PC-3 (cell line): ENCODE measurements around a stretch of chr18.

- RAMPAGE, long total RNA: no peak
These were observed 59.4 kb downstream of the LDLRAD4 start for GRCh38 chr18:13277896-13278412.

- RAMPAGE, long total RNA: no peak
These were observed 119.8 kb downstream of the LDLRAD4 start for GRCh38 chr18:13338208-13338859.

- RAMPAGE, long total RNA: no peak
These were observed 230.5 kb downstream of the FAM210A start for GRCh38 chr18:13495709-13496399.

DNA sequence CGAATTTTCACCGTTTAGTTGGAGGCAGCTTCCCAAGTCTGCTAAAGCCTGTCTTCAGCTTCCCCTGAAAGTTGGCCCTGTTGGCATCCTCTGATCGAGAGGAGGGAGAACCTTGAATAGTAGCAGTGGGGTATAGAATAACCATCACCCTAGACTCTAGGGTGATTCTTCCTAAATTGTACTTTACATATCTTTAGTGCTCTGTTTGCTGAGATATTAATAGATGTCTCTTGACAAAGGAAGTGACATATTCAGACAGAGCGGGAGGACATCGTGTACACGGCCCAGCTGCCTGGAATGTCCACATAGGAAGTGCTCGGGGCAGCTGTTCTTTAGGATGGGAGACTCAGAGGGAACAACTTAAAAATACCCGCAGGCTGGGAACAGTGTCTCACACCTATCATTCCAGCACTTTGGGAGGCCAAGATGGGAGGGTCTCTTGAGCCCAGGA is 206.1 kb downstream of the FAM210A start:
- RAMPAGE, long total RNA: no peak

DNA sequence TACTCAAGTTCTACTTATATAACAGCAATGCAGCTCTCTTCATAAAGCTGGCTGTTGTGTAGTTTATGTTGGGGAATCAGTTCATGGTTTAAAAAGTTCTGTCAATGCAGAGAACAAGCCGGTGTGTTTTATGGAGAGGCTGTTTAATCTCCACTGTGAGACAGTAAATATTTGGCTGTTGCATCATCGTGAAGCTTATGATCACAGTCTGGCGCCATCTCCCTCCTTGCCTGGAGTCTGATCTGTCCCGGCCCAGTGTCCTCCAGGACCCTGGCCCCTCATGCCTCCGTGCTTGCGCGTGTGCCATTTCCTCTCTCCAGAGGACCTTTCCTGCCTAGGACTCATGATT is 184.3 kb downstream of the FAM210A start:
- RAMPAGE, long total RNA: no peak

DNA sequence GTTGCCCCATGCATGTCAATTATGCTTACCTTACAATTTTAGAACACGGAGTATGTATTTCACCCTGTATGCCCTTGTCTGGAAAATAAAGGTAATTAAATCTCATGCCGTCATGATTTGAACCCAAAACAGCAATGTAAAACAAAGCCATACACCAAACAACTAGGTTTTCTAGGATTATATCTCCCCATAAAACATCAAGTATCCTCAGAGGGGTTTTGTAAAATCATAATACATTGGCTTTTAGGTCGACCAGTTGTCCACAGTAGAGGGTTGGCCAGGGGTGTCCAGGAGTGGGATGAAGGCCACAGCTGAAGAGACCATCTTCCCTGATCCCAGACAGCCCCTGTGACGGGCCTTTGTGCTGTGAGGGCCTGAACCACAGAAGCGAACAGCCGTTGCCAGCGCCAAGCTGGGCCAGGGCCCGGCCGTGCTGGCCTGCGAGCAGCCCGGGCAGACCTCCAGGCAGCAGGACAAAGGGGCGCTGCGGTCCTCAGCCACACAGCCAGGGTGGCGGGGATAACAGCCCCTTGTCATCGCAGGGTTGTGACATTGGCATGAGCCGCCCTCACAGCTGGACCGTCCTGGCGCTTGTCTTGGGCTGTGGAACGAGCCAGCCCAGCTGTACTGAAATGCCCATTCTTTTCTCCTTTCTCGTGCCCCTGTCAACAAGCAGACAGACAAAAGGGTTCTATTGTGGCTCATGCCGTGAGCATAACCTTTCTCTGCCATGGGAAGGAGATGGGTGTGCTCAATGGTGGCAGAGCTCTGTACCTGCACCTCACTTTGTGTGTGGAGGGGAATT is 161.2 kb downstream of the FAM210A start:
- RAMPAGE, long total RNA: no peak

GRCh38 chr18:13726815-13727606 is 538 bp downstream of the RNMT start:
- RAMPAGE, long total RNA: no peak

GRCh38 chr18:14043155-14043441 is 89.1 kb downstream of the ZNF519 start:
- RAMPAGE, long total RNA: no peak

GRCh38 chr18:14458505-14458974 is 84.9 kb downstream of the POTEC start:
- RAMPAGE, long total RNA: no peak

- RAMPAGE, long total RNA: no peak
These were observed 134.6 kb downstream of the ROCK1 start for GRCh38 chr18:20976881-20977589.

DNA sequence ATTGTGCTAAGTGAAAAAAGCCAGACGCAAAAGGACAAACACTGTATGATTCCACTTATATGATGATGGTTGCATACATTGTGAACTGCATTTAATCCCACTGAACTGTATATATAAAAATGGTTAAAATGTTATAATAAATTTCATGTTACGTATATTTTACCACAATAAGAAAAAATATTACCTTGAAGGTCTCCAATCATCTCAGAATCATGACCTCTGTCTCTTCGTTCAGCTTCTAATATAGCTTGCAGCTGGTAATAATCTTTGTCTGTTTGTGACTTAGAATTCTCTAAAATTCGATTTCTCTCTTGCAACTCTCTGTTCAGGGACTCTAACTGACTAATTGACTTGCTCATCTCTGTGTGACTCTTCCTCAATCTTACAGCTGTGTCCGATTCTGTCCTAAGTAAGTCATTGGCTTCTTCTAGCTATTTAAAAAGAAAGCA is 105.4 kb downstream of the ROCK1 start:
- RAMPAGE, long total RNA: no peak

GRCh38 chr18:21163941-21164418 is 52.4 kb upstream of the ROCK1 start:
- RAMPAGE, long total RNA: no peak

DNA sequence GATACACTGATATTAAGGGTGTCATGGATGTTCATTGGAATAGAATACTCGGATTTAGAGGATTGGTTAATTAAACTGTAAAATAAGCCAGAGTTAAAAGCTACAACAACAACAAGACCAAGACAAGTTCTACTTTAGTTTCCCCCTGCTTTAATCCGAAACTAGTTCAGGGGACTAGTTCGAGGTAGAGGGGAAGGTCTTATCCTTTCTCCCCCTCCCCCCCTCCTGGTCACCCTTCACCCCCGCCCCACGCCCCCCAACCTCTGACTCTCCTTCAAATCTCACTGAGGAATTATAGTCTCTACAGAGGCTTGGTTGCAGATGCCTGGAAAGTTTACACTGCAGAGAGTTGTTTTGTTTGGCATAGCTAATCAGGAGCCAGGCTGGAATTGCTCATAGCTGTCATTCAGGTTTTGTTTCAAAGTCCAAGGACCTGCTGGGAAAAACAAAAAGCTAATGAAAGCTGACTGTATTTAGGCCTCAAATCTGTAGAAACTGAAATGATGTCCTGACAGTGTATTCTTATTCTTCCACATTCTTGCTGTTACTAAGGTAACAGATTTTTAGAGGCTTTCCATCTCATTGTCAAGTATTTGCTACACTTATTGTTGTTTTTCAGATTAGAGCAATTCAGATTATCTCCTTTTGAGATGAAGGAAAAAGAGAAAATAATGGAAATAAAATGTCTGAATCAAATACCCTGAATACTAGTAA is 22.6 kb downstream of the GREB1L start:
- RAMPAGE, long total RNA: no peak

DNA sequence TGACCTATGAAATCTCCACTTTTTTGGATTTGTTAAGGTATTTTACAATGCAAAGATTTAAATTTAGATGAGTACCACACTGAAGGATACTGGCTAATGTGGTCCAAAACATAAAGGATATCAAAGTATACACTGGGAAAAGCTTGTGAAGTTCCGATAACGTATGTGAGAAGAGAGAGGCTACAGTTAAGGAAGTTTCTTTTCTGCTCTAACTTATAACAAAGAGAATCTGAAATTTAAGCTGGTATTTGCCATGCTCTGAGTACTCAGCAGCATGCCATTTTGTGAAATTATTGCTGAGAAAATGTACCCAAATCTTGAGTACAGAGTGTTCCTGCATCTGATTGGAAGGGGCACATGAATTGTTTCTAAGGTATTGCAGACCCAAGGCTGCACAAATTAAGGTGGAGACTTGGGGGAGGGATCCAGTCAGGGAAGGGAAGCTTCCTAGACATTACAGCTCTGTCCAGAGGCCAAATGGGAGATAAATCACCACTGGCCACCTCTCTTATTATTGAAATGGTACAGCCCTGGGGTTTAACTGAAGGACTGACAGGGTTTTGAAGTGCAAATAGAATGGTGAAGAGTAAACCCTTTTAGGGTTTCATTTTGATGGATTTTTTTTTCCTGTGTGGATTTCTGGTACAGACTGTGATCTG is 119.1 kb downstream of the GREB1L start:
- RAMPAGE, long total RNA: no peak

- RAMPAGE, long total RNA: no peak
These were observed 121.3 kb downstream of the GREB1L start for GRCh38 chr18:21363088-21363937.

- RAMPAGE, long total RNA: no peak
These were observed 2.7 kb upstream of the ABHD3 start for GRCh38 chr18:21707238-21707716.

GRCh38 chr18:22021739-22022062 is 147.7 kb upstream of the GATA6 start:
- RAMPAGE, long total RNA: no peak

DNA sequence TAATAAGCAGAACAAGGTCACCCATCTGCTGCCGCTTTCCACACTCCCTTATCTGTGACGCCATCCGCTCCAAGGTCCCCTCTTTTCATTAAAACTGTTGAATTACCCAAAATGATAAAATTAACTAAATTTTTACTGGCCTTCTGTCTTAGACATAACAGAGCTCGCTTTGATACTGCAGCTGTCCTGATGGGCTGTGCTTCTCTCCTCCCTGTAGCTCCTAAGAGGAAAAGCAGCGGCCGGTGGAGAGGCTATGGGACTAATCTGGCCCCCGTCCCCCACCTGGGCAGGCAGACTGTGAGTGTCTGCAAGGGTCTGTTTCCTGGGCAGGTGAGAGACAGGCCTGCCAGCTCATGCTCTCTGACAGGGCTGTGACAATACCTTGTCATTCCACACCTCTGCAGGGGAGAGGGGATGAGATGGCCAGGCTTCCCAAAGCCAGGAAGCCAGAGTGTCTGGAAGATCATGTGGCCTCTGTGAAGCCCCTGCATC is 142.6 kb upstream of the GATA6 start:
- RAMPAGE, long total RNA: no peak

- RAMPAGE, long total RNA: no peak
These were observed 15.6 kb downstream of the GATA6 start for GRCh38 chr18:22184764-22185658.

- RAMPAGE, long total RNA: no peak
These were observed 28.4 kb downstream of the GATA6 start for GRCh38 chr18:22197664-22198284.